AG08470 (cell line): ENCODE data around the gene IFNK.

GRCh38 chr9:23850048-23850913, 24.2 kb upstream of the ELAVL2 start:
- RRBS: no CpG with 5 or more reads among the region's 29 CpGs

DNA sequence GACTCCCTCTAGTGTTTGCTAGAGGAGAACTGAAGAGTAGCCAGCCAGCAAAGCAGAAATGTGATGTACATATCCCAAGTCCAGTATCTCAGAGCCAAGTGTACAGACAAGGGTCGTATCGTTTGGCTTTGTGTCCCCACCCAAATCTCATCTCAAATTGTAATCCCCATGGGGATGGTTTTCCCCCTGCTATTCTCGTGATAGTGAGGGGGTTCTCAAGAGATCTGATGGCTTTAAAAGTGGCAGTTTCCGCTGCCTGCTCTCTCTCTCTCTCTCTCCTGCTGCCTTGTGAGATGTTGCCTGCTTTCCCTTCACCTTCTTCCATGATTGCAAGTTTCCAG, 38.2 kb upstream of the TUSC1 start:
- RRBS: no CpG with 5 or more reads among the region's 4 CpGs

DNA sequence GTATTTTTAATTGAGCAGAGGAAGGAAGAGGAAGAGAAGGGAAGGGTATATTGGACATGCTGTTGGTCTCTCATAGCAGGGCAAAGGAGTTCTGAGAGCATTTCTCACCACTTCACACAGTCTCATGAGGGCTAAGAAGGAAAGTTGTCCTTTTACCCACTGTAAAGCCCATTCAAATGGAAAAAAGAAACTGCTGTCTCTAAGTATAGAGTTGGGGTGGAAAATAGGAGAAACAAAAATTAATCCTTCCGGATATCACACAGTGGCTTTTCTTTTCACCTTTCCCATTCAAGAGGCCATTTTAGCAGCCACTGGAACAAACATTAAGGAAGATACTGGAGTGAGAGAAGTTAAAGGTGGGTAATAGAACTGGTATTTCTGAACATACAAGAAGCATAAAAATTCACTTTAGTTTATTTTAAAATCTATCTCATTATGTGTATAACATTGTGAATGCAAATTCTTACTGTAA, 377.3 kb upstream of the TUSC1 start:
- RRBS: no CpG with 5 or more reads among the region's 1 CpG

DNA sequence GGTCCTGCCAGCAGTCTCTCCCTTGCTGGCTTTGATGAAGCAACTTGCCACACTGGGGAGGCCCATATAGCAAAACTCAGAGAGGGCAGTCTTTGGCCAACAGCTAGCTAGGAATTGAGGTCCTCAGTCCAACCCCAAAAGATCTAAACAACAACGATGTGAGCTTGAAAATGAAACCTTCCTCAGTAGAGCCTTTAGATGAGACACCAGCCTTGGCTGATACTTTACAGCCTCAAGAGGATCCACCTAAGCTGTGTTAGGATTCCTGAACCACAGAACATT, 8.6 kb upstream of the CAAP1 start:
- RRBS: no CpG with 5 or more reads among the region's 1 CpG

DNA sequence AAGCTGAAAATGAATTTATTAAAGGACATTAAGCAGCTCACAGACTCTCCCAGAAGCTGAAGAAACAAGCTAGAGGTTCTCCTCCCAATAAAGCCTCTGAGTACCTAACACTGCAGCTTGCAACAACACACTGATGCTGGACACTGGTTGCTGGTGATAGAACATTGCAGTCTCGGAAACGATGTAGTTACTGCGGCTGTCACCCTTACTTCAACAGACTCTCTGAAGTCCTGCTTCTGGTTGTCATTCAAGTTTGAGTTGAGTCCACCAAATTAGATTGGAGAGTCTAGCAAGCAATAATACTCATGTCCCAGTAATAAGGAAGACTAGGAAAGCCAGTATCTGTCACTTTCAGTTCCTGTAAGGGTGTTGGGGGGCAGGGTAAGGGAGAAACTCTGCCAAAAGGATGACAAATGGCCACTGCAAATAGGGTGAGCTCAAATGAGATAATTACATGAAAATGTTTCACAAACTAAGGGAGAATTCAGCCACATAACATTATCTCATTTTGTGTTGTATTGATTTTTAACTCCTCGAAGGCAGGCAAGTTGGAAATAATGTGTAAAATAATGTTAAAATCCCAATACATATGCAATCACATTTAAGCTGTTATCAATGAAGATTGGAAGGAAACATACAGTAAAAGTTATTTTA, 940 bp upstream of the IFT74 start:
- RRBS: no CpG with 5 or more reads among the region's 4 CpGs

DNA sequence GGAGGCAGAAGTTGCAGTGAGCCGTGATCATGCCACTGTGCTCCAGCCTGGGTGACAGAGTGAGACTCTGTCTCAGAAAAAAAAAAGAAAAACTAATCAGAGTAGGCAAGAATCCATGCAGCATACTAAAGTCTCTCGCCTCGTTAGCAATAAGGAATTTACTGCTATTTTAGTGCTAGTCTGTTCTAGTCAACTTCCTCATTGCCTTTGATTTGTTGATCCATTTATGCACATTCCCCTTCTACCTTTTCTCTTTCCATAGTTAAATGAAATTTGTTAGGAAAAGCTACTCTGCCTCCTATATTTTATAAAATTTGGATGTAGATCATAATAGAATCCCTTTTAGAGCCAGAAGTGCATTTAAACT, 2.0 kb downstream of the LRRC19 start:
- RRBS: no CpG with 5 or more reads among the region's 3 CpGs

DNA sequence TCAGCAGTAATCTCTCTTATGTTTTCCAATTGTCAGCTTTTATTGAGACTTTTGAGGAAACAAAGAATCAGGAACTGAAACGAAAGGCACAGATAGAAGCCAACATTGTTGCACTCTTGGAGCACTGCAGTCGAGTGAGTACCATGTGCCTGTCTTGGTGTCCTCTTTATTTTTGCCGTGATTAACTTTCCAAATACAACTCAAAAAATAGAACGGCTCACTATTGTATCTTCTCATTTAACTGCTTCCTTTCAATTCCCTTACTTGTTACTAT, 41.7 kb upstream of the LRRC19 start:
- RRBS: no CpG with 5 or more reads among the region's 4 CpGs

DNA sequence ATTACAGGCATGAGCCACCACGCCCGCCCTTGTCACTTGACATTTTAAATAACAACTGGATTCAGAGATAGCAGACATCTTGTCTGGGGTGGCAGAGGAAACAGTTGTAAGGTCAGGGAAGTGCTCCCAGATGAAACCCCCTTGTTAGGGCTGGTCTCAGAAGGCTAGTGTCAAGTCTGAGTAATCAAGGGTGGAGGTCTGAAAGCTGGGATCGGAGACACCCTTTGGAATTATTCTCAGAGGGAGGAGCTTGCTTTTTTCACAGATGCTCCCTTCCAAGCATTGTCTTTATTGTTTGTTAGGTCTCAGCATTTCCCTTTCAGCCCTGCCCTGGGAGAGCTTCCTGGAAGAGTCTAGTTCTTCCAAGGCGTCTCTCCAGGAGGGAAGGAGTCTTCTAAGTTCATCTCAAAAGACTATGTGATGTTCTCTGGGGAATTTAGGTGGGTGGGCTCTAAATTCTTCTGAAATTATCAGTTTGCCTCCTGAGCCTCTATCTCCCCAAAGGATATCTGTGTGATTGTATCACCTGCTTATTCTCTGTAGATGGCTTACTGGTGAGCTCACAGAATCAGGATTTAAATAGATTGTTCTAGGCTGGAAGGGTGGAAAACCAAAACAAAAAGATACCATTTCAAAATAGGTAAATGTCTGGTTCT, 3.3 kb downstream of the TEK start:
- RRBS: no CpG with 5 or more reads among the region's 4 CpGs

- RRBS: no CpG with 5 or more reads among the region's 9 CpGs
Measured at GRCh38 chr9:27339760-27340239, 42.9 kb upstream of the EQTN start.

DNA sequence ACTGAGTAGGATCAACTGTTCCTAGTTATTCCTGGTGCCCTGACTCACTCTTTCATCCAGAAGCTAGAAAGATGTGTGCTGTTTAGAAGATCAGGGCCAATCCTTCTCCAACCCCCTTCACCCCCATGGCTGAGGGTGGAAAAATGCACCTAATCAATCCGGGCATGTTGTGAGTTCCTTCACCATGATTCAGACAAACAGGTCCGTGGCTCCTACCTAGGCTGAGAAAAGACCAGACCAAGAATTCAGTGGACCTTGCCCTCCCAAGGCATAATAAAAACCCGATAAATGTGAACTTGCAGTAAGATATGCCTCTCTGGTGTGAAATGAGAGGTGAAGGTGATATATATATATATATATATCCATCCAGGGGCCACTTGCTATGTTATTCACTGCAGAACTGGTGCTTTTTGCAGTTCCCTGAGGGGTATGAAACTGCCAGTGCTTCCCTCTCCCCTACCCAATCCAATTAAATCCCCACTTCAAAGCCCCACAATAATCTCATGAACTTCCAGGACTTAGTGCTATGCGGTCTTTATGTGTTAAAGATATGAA, 85.5 kb upstream of the EQTN start:
- RRBS: no CpG with 5 or more reads among the region's 4 CpGs

GRCh38 chr9:27524110-27524719, at the start of gene IFNK:
Gene IFNK (plus strand): TSS chr9:27524290.
- RRBS: no CpG with 5 or more reads among the region's 6 CpGs

GRCh38 chr9:27536919-27537789, 7.5 kb upstream of the MOB3B start:
- RRBS: no CpG with 5 or more reads among the region's 10 CpGs

DNA sequence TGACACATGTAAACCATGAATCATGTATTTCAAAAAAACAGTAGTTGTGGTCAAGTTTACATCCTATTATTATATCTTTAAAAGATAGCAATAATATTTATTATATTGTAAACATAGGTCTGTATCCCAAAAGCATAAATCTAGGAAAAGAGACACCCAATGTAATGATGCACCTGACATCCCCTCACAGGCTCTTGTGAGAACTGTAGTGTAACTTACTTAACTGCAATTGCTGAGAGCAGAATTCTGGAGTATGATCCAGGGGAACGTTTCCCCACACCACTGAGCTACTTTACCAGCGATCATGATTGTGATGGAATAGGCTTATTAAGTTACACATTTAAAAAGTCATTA, 18.3 kb upstream of the MOB3B start:
- RRBS: no CpG with 5 or more reads among the region's 2 CpGs

DNA sequence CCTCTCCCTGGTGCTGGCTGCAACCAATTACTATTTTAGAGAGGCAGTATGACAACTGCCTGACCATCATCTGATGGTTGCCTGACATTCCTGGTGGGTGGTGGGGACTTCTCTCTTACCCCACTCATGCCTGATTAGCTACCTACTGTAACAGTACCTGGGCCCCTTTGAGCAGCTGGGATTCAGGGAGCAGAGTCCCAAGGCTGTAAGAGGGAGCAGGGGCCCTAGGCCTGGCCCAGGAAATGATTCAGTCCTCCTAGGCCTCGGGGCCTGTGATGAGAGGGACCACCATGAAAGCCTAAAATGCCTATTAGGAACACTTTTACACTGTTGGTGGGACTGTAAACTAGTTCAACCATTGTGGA, 3.8 kb upstream of the C9orf72 start:
- RRBS: no CpG with 5 or more reads among the region's 1 CpG

DNA sequence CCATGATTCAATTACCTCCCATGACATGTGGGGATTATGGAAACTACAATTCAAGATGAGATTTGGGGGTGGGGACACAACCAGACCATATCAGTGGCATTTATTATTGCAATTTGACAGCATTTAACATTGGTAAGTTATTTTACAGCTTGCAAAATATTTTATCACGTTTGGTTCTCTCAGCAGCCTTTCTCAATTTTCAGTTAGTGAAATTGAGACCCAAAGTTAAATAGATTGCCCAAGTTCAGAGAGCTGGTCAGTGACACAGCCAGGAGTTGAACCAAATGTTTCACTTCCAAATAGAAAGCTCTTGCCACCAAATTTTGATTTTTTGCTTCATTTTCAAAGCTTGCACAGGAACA, 271.4 kb upstream of the C9orf72 start:
- RRBS: no CpG with 5 or more reads among the region's 1 CpG

GRCh38 chr9:29211376-29211996, 1.9 kb downstream of the LINGO2 start:
- RRBS: no CpG with 5 or more reads among the region's 11 CpGs

- RRBS: no CpG with 5 or more reads among the region's 1 CpG
Measured at GRCh38 chr9:29532784-29533124, 319.4 kb upstream of the LINGO2 start.

DNA sequence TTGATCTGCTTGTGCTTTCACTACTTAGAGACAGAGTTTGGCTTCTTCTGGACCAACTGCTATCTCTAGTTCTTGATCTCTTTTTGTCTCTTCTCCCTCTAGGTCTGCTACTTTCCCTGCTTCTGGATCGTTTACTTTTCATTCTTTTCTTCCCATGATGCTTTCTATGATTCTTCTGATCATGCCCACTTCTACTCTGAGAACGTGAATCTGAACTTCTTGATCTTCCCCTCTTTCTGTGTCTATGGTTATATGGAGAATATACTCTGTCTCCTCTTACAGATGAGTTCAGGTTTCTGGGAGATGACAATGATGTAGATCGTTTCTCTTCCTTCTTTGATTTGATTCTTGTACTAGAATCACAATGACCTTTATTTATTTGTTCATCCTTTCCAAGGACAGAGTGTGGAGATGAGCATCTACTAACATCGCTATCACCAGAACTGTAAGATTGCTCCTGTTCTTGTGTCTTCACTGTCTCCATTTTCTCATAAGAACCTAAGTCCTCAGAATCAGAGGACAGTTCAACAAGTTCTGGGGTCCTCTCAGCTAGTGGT, 9.5 kb upstream of the SMIM27 start:
- RRBS: no CpG with 5 or more reads among the region's 4 CpGs

DNA sequence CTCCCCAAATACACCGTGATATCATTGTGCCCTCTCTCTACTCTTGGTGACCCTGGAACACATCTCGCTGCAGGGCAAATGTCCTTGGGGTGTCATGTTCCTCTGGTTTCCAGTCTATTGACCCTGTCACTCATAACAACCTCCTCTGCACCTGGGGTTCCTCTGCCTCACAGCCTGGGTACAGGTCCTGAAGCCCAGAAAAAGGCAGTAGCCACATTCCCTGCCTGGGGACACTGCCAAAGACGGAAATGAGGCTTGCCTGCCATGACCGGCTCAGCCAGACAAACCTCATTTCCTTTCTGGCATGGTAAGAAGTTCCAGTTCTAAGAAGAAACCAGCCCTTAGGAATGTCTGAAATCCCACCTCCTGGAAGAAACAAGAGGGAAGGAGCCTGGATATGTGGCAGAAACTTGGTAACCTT, 30.5 kb upstream of the SMU1 start:
- RRBS: no CpG with 5 or more reads among the region's 4 CpGs

- RRBS: no CpG with 5 or more reads among the region's 7 CpGs
Measured at GRCh38 chr9:33111813-33112578, 35.5 kb upstream of the SMU1 start.